PC-3 (cell line): Measurements from ENCODE around the gene MUC4.

- RAMPAGE, long total RNA, result no peak
These were observed 192.1 kb downstream of the FAM43A start for GRCh38 chr3:194877752-194878164.

GRCh38 chr3:194913418-194913713 is 227.7 kb downstream of the FAM43A start:
- RAMPAGE, long total RNA, result no peak

GRCh38 chr3:195100943-195101588 is 169.9 kb downstream of the XXYLT1 start:
- RAMPAGE, long total RNA, result no peak

- RAMPAGE, long total RNA, result no peak
These were observed 159.9 kb downstream of the XXYLT1 start for GRCh38 chr3:195110987-195111542.

GRCh38 chr3:195133435-195134011 is 137.4 kb downstream of the XXYLT1 start:
- RAMPAGE, long total RNA, result no peak

DNA sequence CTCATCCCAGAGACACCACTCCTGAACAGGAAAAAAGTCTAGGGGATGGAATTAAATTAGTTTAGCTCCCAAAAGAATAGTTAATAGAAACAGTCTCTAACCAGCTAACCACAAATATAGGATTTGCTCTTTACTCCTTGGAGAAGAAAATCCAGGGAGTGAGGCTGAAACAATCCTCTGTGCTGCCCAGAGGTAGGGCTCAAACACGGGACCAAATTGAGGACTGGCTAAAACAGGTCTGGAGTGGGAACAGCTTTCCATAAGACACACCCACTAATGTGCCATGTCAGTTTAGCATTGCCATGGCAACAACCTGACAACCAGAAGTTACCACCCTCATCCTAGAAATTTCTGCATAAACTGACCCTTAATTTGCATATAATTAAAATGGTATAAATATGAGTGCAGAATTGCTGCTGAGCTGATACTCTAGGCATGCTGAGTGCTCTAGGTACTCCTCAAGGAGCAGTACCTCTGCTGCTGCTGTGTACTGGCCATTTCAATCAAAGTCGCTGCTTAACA is 82.8 kb downstream of the XXYLT1 start:
- RAMPAGE, long total RNA, result no peak

- RAMPAGE, long total RNA, result no peak
These were observed 58.9 kb upstream of the XXYLT1 start for GRCh38 chr3:195329435-195330589.

DNA sequence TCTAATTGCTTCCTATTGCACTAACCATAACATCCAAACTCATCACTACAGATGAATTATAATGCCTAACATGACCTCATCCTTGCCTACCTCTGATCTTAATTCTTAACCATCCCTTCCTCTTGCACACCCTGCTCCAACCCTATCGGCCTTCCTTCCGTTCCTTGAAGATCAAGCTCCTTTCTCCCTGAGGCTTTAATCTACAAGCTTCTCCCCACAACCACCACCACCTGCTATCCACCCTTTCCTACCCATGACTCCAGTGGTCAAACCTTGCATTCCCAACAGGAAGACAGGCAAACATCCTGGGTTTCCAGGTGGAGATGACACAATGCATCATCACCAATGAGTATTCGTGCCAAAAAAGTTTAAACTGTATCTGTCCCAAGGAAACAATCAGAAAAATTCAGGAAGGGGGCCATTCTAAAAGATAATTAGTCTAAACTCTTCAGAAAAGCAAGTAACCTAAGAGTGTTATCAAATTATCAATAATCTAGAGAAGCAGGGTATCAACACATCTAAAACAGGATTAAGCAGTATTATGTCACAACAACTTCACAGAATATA is 16.7 kb downstream of the ACAP2 start:
- RAMPAGE, long total RNA, result no peak

GRCh38 chr3:195558586-195559021 is 15.5 kb upstream of the PPP1R2 start:
- RAMPAGE, long total RNA, result no peak

DNA sequence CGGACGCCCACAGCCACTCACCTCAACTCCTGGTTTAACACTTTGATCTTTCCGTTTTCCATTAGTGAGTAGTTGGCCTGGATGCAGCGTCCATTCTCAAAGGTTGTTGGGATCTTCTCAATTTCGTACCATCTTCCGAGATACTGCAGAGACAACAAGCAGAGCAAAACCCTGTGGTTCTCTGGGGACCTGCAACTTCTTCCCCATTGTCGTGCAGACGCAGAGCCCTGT is 10.0 kb downstream of the APOD start:
- RAMPAGE, long total RNA, result no peak

DNA sequence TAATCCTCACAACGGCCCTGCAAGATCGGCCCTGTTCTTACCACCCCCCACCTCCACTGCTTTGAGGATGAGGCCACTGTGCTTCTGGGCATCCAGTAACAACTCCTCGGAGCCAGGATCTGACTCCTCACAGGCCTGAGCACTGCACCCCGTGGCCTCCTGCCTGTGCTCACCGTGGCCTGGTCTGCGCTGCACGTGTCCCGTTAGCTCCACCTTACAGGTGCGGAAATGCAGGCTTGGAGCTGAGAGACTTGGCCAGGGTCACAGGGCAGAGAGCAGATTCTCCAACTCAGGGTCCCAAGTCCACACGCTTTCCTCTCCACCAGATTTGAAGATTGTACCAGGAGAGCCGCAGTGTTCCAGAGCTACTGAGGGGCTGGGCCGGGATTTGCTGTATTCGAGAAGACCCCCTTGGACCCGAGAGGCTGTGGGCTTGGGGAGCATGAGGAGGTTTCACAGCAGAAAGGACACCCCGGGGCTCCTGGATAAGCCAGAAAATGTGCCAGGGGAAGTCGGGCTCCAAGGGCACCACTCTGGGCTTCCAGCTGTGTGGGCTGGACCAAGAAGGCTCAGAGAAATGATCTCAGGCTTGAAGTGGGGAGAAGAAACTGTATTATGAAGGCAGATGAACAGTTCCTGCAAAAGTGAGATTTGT is 32.5 kb upstream of the APOD start:
- RAMPAGE, long total RNA, result no peak

GRCh38 chr3:195635914-195636270 is 52.2 kb upstream of the APOD start:
- RAMPAGE, long total RNA, result no peak

GRCh38 chr3:195811550-195812264 is at the start of gene MUC4:
Gene MUC4, minus strand, starts transcription at chr3:195811929.
- RAMPAGE, long total RNA, result no peak

- RAMPAGE, long total RNA, result no peak
These were observed 3.8 kb upstream of the MUC4 start for GRCh38 chr3:195815394-195815981.

DNA sequence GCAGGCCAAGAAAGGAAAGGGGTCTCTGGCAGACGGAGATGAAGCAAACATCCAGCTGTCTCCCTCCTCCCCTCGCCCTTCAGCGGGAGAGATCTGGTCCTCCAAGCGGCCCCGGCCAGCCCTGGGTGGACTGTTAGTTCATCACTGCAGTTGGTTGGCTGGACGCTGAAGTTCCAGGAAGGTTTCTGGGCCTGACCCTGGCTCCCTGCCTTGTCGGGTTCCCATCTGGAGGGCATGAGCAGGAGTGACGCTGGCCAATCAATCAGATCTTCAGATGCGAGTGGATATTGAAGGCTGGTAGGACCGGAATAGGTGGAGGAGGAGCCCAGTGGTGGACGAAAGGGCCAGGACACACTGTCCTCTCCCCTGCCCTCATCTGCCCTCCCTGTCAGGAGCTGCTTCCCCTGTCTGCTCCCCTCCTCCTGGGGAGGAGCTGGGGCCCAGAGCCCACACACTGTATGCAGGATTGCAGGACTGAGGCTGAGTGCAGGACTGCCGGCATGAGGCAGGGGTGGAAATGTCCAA is 27.9 kb upstream of the MUC4 start:
- RAMPAGE, long total RNA, result no peak

- RAMPAGE, long total RNA, result no peak
These were observed 40.6 kb downstream of the TNK2 start for GRCh38 chr3:195867329-195868537.

GRCh38 chr3:195884646-195885724 is 23.4 kb downstream of the TNK2 start:
- RAMPAGE, long total RNA, result no peak

DNA sequence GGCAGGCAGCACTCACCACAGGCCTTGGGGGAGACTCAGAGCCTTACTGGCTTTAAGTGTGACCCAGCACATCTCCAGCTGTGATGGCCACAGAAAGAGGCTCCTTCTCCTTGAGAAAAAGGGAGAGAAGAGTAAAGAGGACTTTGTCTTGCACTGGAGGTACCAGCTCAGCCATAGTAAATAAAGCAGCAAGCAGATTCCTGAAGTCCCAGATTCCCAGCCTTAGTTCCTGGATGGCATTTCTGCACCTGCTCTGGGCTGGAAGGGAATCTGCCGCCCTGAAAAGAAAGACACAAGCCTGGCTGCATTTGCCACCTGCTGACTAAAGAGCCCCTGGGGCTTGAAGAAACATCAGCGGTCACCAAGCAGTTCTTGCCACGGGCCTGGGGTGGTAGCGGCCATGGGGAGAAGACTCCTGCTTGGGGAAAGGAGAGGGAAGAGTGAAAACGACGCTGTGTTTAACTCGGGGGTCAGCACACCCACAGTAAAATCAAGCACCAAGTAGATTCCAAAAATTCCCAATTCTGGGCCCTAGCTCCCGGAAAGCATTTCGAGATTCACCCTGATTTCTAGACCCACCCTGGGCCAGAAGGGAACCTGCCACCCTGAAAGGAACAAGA is 24.2 kb upstream of the TNK2 start:
- RAMPAGE, long total RNA, result no peak

DNA sequence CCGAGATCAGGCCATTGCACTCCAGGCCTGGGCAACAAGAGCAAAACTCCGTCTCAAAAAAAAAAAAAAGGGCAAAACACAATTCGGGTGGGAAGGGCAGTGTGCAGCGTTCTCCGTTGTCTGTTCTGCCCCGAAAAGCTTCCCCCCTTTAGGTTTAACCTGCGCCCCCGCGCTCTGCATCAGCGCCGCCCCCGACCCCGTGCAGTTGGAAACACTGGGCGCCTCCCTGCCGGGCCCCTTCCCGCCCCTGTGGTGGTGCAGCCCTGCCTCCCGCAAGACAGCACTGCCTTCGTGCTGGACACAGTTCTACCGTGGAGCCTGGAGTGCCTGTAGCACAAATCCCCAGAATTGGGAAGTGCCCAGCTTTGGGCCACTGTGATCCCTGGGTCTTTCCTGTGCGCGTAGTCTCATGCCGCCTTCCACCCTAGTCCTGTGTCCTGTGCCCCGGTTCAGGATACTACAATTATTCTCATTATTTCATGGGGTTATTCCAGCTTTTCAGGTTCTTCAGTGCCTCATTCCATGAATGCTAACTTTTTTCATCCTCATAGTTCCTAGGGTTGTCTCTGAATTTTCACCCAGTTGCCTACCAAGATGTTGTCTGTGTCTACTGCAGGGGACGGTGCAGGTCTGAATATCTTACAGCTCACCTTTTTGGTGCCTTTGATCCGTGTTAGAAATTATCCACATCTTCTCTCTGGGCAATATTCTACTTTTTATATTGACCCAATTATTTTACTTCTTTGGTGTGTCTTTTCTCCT is 47.2 kb upstream of the TNK2 start:
- RAMPAGE, long total RNA, result no peak

DNA sequence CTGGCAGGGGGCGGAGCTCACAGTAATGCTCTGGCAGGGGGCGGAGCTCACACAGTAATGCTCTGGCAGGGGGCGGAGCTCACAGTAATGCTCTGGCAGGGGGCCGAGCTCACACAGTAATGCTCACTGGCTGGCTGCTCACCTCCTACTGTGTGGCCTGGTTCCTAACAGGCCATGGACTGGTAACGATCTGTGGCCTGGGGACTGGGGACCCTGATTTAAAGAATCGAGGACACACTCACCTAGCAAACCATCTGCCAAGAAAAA is 54.0 kb upstream of the TNK2 start:
- RAMPAGE, long total RNA, result no peak